Psoas muscle (tissue), 2 donors: Measurements from ENCODE around the genes SLC34A3, NRARP and CACNA1B.

DNA sequence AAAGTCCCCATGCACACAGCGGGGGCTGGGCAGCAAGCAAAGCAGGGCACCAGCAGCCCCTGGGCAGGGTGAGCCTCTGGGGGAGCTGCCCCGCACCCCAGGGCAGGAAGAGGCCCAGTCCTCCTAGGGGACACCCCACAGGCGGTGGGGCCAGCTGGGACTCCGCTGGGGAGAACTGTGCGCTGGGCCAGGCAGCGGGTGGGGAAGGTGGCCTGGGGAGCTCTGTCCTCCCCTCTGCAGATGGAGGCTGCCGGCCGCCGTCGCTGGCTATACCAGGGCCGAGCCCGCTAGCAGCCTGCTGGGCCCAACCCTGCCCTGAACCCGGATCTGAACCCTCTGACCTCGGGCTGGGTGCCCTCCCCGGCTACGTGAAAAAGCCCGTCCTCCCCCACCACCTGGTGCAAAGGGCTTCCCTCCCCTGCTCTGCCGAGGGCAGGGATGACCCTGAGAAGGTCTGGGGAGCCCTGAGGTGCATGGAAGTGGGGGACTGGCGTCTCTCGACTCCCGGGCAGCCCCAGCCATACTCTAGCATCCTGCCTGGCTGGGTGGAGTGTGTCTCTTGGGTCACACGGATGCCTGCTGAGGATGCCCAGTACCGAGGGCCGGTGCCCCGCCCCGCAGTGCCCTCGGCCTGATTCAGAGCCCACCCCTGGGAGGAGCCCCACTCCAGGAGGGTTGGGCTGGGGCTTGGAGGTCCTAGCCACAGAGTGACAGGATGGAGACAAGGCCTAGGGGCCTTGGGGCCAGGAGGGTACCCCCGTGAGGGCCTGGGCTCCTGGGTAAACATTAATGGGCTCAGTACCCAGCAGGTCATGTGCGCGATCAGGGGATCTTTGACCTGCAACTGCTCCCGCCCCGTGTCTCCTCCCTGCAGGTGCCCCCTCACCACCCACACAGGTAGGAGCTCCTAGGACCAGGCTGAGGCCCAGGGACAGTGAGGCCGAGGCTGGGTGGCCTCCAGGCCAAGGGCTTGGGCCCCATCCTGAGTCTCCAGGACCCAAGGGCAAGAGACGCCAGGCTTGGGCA is at the start of gene SLC34A3:
TSS of gene SLC34A3 (plus strand) at position 860 of the 1,026 bp plus-strand sequence.
- PRO-cap, 2 experiments, result no peak in any of the 2 experiments

DNA sequence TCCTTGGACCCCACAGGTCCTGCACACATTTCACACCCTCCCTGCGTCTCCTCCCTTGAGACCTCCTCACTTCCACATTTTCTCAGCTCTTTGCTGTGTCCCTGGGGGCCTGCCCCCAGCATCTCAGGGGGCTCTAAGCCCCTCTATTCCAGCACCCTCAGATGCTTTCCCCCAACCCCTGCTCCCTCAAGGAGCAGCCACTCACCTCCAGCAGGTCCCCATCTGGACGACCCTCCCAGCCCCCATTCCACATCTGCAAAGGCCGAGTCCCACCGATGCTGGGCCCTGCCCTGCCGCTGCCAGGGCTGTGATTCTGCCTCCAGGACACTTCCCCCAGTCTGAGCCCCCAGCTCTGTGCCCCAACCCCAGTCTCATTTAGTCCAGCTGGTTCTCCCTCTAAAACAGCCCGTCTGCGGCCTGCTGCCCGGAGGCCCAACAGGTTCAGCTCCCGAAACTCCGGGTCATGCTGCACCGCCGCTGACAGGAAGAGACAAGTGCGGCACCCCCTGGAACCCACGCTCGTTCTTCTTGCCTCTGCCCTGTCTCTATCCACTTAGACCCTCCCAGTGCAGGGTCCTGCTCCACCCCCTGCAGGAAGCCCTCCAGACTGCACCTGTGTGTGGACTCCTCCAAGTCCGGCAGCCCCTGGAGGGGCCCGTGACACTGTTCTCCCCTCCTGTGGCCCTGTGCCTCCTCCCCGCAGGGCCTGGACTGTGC is 4.3 kb downstream of the SLC34A3 start:
- PRO-cap, 2 experiments, result no peak in any of the 2 experiments

DNA sequence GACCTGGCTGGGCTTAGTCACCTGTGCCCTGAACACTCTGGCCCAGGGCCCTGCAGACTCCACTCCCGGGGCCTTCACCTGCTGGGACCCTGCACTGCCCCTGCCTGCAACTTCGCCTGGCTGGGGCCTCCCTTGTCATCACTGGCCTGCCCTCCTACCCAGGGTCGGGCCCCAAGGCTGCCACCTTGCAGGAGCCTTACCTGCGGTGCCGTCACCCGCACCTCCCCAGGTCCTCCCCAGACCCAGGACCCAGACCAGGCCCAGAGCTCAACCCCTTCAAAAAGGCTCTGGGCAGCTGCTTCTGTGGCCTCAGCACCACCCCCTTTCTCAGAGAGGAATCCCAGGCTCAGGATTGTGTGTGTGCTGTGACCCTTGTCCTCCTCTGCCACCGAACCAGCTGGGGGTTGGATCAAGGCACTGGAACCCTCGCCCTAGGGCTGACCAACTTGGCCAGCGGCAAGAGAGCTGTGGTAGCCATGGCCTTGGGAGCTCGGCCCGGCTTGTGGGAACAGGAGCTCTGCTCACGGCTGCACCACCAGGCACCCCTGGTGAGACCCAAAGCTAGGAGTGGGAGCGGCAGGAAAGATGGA is 1.1 kb upstream of the NELFB start:
- PRO-cap, 2 experiments, result no peak in any of the 2 experiments

DNA sequence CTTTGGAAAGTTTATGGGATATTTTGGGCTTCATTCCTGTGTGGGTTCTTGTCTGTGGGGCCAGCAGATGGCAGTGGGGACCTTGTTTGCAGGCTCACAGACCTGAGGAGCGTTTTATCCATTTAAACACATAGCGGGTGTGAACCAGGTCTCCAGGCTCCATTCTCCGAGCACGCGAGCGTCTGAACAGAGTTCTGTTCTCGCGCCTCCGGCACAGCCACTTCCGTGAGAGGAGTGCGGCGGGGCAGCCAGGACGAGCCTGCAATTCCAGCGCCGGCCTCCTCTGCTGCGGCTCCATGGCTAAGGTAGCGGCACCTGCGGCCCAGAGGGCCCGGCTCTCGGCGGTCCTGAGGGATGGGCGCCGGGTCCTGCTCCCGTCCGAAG is 7.4 kb downstream of the NRARP start:
- PRO-cap, 2 experiments, result no peak in any of the 2 experiments

DNA sequence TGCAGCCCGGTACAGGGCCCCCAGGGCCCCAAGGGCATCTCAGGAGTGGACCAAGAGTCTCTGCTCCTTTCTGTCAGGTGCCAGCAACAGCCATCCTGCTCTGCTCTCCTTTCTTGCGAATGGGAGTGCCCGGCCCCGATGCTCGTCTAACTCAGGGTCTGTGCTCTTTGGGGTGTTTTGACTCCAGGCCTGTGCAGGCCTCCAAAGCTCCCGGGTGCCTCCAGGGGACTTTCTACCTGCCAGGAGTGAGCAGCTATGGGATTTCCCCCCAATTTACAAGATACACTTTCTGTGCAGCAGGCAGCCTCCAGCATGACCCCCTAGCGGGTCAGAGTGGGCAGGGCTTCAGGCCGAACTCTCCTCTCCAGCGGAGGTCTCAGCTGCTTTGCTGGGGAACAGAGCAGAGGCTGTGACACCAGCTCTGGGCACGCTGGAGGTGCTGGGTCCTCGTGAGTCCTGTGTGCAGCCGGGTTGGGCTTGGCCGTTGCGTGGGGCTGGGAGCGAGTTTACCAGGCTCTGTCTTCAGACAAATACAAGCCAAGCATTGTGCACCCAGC is 3.0 kb downstream of the NRARP start:
- PRO-cap, 2 experiments, result no peak in any of the 2 experiments

DNA sequence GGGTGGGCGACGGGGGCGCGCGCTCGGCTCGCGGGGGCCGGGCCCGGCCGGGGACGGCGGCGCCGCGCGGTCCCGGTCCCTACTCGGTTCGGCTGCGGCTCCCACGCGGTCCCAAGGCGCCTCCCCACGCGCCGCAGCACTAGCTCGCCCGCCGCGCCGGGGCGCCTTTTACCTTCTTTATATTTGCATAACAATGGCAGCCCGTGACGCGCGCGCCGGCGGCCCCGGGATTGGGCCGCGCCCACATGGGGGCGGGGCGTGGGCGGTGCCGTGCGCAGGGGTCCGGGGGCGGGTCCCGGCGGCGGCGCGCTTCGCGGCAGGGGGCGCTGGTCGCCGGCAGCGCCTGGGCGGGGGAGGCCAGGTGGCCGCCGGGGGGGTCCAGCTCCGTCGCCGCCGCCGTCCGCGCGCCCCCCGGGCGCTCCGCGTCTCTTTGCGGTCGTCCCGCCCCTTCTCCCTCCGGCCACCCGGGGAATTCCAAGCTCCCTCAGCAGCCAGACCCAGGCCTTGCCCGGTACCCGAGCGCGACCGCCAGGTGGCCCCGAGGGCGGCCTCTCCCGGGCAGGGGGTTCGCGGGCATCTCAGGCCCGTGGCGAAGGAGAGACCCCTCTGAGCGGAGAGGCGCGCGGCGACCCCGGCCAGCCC is at the start of gene NRARP:
TSS of gene NRARP (minus strand) at position 141 of the 642 bp plus-strand sequence.
- PRO-cap, 2 experiments, result peak in 2 of 2 experiments; most common plus-strand start position 307 of the sequence (in 1); most common minus-strand start position 141 of the sequence (in 2)

GRCh38 chr9:137321033-137321336 is 18.9 kb upstream of the NRARP start:
- PRO-cap, 2 experiments, result no peak in any of the 2 experiments

DNA sequence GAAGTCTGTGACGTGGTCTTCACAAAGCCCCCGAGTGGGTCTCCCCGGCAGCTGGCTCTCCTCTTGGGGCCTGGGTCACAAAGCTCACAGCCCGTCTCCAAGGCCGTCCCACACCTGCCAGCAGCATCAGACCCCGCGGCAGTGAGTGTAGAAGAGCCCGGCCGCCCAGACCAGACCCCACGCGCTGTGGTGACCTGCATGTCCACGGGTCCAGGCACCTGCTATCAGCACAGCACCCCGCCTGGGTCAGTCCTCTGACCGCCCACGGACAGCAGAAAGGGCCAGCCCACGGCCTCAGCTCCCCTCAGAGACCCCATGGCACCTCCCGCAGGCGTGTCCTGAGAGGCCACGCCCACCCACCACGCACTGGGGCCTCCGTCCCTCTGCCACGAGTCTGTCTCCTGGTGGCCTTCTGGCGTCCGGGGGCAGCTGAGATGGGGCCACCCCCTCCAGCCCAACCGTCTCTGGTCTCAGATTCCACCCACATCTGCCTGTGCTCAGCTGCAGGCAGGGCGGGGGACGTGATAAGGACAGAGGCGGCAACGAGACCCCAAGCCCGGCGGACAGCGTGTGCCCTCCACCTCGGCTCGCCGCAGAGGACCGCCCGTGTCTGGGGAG is 34.2 kb downstream of the EXD3 start:
- PRO-cap, 2 experiments, result no peak in any of the 2 experiments

GRCh38 chr9:137417152-137418031 is 5.6 kb downstream of the EXD3 start:
- PRO-cap, 2 experiments, result peak in 2 of 2 experiments; most common plus-strand start chr9:137417787 (in 2); most common minus-strand start chr9:137417596 (in 1)

DNA sequence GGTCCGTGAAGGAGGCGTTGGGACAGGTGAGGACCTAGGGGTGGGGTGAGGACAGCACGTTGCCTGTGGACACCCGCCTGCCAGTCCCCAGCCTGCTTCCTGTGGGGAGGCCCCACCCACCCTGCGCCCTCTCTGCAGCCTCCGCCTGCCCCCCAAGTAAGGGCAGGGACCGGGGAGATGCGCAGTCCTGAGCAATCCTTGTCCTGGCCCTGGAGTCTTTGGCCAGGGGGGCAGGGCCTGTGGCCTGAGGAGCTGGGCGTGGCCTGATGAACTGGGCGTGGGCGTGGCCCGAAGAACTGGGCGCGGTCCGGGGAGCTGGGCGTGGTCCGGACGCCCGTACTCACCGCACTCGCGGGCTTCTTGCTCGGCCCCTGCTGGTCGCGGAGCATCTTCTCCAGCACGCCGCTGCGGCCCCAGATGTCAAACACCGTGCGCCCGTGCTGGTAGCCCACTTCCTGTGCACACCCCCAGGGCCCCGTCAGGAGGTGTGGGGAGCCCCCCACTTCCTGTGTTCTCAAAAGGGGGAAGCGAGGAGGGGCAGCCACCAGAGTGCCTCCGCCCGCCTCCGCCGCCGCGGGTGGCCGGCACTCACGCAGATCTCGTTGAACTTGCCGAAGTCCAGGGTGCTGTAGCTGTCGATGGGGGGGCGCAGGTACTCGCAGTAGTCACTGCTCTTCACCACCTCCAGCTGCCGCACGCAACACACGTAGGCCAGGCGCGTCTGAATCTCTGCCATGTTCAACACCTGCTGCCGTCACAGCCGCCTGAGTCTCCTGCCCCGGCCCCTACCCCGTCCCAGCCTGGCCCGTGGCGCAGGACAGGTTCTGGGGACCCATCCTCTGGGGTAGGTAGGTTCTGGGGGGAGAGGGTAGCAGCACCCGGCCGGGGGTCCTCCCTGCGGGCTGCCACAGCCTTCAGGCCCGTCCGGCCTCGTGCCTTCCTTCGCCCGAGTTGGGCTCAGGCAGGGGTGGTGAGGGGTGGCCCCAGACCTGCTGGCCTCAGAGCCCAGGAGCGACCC is 2.8 kb upstream of the NSMF start:
- PRO-cap, 2 experiments, result no peak in any of the 2 experiments

- PRO-cap, 2 experiments, result no peak in any of the 2 experiments
Observed at GRCh38 chr9:137617729-137618466, 907 bp upstream of the EHMT1 start.

- PRO-cap, 2 experiments, result no peak in any of the 2 experiments
Observed at GRCh38 chr9:137666912-137667588, 48.2 kb downstream of the EHMT1 start.

DNA sequence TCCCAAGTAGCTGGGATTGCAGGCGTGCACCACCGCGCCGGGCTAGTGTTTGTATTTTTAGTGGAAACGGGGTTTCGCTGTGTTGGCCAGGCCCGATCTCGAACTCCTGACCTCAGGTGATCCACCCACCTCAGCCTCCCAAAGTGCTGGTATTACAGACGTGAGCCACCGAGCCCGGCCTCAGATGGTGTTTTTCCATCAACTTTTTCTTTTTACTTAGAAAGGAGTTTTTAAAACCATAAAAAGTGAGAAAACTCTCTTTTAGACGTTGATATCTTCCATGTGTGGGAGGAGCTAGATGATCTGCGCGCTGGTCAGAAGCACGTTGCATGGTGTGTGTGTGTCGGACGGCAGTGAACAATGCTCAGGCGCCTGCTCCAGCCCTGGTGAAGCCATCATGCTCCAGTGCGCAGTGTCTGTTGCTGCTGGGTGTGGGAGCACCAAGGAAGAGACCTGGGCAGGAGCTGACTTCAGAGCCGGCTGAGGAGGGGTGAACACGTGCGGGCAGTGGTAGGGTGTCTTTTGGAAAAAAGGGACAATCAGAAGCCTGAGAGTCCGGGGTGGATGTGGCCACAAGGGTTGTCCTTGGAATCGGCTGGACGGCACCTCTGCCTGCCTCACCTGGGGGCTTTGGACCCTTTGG is 73.7 kb downstream of the EHMT1 start:
- PRO-cap, 2 experiments, result no peak in any of the 2 experiments

GRCh38 chr9:137788572-137788918 is 89.0 kb upstream of the CACNA1B start:
- PRO-cap, 2 experiments, result no peak in any of the 2 experiments

DNA sequence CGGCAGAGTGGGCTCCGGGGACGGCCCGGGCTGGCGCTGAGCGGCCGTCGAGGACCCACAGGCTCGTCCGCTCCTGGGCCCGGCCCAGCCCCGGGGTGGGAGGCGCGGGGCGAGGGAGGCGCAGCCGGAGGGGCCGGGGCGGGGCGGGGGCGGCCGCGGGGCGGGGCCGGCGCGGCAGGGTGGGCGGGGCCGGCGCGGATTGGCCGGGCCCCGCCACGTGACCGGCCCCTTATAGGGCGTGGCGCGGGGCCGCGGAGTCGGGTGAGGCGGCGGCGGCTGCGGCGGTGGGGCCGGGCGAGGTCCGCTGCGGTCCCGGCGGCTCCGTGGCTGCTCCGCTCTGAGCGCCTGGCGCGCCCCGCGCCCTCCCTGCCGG is at the start of gene CACNA1B:
TSS of gene CACNA1B (plus strand) at position 260 of the 373 bp plus-strand sequence.
- PRO-cap, 2 experiments, result no peak in any of the 2 experiments

GRCh38 chr9:137960121-137960691 is 82.6 kb downstream of the CACNA1B start:
- PRO-cap, 2 experiments, result no peak in any of the 2 experiments